ENCODE measurements around the gene C5orf24.

DNA sequence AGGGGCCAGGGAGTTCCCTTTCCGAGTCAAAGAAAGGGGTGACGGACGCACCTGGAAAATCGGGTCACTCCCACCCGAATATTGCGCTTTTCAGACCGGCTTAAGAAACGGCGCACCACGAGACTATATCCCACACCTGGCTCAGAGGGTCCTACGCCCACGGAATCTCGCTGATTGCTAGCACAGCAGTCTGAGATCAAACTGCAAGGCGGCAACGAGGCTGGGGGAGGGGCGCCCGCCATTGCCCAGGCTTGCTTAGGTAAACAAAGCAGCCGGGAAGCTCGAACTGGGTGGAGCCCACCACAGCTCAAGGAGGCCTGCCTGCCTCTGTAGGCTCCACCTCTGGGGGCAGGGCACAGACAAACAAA, 28.9 kb downstream of the FSTL4 start:
- RRBS = no CpG with 5 or more reads among the region's 19 CpGs

DNA sequence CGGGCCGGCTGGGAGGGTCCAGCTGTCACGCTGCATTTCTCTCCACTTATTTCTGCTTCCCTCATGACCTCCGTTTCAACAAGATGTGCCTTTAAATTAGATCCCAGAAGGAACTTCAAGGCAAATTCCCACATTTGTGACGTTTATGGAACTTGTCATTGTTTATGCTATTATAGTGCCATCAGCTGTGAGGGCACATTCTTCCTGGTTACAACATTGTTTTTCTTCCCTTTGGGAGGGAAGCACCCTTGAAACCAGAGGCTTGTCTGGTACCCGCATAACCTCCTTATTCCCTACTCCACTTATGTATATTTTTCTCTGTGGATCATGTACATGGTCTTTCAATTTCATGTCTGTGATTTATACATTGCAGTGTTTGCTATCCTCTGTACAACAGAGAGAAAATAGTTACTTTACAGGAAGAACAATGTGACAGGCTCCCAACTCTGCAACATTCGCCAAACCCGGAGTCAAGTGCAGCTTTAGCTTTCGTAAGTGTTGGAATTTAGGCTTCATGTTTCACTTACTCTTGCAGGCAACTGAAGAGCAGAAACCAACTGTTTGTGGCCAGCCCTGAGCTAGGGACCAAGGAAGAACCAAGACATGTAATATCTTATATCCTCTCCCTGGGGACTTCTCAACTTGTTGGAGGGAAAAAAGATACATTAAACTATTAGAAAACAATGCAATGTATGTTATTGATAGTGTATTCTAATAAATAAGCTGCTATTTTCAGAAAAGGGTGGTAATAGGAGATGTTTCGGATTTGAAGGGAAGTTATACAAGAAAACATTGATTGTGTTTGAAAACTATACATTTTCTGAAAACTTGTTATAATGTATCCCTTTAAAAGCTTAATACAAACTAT, 148.0 kb downstream of the C5orf15 start:
- RRBS = no CpG with 5 or more reads among the region's 10 CpGs

- RRBS = no CpG with 5 or more reads among the region's 13 CpGs
These were observed 38.2 kb downstream of the C5orf15 start for GRCh38 chr5:133930102-133930806.

- RRBS = no CpG with 5 or more reads among the region's 2 CpGs
These were observed 5.6 kb downstream of the C5orf15 start for GRCh38 chr5:133962460-133963576.

GRCh38 chr5:133980281-133980969, 12.0 kb upstream of the C5orf15 start:
- RRBS = no CpG with 5 or more reads among the region's 8 CpGs

DNA sequence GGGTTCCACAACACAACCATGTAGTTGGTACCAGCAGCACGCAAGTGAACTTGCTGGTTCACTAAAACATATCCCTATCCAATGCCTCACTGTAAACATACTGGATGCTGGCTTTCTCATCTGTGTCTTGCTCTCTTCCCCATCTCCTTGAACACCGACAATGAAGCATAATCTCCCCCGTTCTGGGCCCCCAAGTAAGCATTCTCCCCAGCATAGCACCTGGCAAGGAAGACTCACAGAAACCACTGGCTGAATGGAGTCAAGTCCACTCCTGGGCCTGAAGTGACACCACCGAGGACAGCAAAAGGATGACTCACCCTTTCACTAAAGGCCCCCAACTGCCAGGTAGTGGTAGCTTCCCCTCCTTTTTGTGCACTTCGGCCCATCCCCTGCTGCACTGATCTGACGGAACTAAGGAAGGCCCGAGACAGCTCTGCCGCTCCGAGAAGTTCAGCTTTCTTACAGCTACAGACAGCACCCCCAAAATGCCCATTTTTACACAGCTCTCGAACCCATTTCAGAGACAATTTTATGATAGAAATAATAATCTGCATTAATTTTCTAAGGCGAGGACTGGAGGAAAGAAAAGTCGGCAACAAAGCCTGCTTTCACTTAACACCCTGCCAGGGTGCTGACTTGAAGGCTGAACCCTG, 9.4 kb downstream of the VDAC1 start:
- RRBS = no CpG with 5 or more reads among the region's 12 CpGs

DNA sequence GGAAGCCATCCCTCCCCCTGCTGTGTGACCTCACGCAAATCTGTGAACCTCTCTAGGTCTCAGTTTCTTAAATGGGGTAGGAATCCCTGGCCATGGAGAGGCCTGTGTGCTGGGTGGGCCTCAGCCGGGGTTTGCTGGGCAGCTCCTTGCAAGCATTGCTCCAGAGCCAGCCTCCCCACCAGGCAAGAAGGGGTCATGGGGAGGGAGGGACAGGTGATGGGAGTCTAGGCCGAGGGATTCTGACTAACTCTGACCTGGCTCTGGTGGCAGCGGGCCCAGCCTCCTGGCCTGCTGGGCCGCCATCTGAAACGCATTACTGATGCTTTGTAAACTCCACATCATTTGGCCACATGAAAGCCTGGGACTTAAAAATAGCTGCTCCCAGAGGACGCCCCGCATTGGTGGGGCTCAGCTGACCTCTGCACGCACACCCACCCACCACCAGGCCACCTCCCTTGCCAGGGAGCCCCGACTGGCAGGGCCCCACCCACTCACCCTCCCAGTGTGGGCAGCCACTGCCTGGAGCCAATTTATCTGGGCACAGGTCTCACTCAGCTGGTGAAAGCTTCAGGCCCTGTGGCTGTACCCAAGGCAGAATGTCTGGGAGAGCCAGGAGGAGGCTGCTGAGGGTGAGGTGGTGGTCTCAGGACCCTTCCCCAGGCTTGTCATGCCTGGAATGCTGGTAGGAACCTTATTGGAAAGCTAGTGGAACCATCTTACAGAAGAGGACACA, 10.6 kb downstream of the TCF7 start:
- RRBS = no CpG with 5 or more reads among the region's 10 CpGs

DNA sequence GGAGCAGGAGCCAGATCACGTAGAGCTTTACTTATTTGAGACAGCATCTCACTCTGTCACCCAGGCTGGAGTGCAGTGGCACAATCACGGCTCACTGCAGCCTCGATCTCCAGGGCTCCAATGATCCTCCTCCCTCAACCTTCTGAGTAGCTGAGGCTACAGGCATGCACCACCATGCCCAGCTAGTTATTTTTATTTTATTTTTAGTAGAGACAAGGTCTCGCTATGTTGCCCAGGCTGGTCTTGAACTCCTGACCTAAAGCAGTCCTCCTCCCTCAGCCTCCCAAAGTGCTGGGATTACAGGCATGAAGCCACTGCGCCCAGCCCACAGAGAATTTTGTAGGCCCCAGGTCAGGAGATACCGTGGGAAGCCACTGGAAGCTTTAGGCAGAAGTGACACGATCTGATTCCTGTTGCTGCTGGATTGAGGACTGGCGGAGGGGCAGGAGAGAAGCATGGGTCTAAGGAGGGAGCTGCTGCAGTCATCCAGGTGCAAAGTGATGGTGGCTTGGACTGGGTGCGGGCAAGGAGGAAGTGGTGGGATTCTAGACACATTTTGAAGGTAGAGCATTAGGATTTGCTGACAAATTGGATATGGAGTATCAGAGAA, 20.6 kb downstream of the TCF7 start:
- RRBS = no CpG with 5 or more reads among the region's 9 CpGs

GRCh38 chr5:134139678-134140027, 25.2 kb downstream of the TCF7 start:
- RRBS = no CpG with 5 or more reads among the region's 6 CpGs

DNA sequence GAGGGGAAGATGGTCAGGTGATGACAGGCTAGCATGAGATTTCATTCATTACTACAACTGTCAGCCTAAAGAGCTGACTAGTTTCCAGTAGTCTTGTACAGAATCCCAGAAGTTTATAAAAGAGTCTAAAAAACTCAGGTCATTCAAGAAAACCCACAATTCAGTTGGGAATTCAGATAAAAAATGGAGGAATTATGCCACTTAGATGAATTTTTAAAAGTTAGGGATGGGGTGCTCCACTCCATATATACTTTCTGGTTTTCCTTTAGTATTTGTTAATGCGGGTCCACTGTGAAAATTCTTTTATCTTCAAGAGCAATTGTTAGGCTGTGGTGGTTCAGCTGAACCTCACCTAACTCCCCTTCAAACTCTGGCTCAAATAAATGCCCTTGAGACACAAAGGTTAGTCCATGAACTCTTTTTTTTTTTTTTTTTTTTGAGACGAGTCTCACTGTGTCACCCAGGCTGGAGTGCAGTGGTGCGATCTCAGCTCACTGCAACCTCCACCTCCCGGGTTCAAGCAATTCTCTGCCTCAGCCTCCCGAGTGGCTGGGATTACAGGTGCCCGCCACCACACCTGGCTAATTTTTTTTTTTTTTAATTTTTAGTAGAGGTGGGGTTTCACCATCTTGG, 13.2 kb upstream of the SKP1 start:
- RRBS = no CpG with 5 or more reads among the region's 6 CpGs

- RRBS = under 1% methylated on average over 9 of the region's 40 CpGs
These were observed 755 bp downstream of the PPP2CA start for GRCh38 chr5:134224927-134225708.

- RRBS = no CpG with 5 or more reads among the region's 6 CpGs
These were observed 3.1 kb downstream of the UBE2B start for GRCh38 chr5:134374186-134375082.

DNA sequence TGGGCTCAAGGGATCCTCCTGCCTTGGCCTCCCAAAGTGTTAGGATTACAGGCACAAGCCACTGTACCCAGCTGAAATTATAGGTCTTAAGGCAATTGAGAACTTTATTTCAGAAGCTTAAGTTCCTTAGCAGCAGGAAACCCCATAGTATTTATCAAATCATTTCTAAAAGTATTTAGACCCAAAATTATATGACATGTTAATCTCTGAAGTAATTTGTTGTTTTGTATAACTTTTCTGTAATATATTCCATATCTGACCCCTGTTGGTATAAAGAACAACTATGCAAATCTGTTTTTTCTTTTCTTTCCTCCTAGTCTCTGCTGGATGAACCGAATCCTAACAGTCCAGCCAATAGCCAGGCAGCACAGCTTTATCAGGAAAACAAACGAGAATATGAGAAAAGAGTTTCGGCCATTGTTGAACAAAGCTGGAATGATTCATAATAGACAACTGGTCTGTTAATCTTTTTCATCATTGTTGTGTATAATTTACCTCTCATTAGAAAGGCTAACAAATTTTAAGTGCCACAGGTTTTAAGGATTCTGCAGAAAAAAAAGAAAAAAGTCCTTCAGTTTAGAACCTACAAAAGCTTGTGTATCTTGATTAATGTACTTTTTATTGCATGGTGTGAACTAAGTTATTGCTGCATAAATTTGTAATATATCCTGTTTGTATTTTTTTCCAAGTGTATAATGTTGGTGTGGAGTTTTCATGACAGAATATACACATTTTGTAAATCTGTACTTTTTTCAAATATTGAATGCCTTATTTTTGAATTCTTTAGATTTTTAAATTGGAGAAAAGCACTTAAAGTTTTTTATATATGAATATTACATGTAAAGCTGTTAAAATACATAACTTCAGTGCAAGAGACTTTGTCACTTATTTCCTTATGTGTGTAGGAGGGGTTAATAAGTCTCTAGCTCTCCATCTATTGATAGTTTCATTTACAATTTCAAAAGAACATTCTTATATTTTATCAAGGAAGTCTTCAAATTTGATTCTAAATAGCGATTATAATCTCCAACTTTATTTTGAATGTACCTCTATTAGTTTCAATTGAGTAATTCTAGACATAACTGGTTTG, 18.9 kb downstream of the UBE2B start:
- RRBS = no CpG with 5 or more reads among the region's 4 CpGs

DNA sequence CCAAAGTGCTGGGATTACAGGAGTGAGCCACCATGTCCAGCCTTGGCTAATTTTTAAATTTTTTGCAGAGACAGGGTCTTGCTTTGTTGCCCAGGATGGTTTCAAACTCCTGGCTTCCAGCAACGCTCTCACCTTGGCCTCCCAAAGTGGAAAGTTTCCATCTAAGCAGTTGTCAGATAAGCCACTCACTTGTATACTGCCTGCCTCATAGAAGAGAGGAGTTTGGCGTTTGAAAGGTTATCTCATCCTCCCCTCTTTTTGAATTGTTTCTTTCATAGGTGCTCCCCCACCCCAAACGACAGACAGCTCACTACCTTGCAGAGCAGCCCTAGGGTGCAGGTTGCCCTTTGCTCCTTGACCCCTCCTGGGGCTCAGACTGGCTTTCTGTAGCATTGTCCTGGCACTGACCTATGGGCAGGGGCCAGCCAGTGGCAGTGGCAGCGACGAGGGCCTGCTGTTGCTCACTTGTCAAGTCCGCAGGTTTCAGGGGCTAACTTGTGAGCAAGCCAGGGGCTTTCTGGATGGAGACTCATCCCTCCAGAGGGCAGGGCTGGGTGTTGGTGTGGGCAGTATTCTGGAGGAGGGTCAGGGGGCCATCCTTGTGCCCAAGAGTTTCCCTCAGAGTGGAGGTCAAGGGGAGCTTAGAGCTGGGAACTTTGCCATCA, 53.2 kb upstream of the CDKN2AIPNL start:
- RRBS = no CpG with 5 or more reads among the region's 6 CpGs

DNA sequence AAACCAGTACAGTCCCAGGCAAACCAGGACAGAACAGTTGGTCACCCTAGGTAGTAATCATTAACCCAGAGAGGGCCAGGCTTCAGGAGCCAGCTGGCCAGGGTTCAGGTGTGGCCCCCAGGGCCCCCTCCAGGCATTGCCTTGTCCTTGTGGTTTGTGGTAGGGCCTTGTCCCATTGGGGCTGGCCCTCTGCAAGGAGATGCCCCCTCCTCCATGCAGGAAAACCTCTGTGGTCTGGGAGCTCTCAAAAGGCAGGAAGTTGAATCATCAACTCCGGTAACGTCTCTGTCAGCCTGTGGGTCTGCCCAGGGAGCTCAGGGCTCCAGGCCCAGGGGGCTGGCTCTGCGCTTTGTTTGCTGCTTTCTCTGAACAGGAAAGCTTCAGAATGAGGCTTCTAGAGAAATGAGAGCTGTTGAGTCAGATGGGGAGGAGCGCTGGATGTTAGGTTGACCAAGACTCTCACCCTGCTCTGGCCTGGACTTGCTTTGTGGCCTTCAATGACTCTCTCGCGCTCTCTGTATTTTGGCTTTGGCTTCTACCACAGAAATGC, 22.2 kb upstream of the JADE2 start:
- RRBS = no CpG with 5 or more reads among the region's 6 CpGs

- RRBS = no CpG with 5 or more reads among the region's 17 CpGs
These were observed 35.0 kb downstream of the JADE2 start for GRCh38 chr5:134560387-134561048.

GRCh38 chr5:134566130-134566618, 40.7 kb downstream of the JADE2 start:
- RRBS = no CpG with 5 or more reads among the region's 24 CpGs

DNA sequence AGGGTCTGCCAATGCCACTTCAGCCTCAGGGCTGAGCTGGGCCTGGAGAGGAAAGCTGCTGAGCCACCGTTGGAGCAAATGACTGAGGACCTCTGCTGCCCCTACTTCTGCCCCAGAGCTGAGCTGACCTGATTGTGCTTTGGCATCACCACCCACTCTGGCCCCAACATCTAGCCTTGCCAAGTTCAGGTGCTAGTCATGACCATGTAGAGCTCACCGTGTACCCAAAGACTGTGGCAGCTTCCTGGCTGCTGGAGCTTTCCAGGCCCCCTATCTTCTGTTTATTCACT, 49.0 kb downstream of the JADE2 start:
- RRBS = no CpG with 5 or more reads among the region's 2 CpGs

GRCh38 chr5:134845531-134846600, at the start of gene C5orf24:
TSS of gene C5orf24 (plus strand) at chr5:134845968.
- RRBS = 4% methylated on average over 16 of the region's 94 CpGs

DNA sequence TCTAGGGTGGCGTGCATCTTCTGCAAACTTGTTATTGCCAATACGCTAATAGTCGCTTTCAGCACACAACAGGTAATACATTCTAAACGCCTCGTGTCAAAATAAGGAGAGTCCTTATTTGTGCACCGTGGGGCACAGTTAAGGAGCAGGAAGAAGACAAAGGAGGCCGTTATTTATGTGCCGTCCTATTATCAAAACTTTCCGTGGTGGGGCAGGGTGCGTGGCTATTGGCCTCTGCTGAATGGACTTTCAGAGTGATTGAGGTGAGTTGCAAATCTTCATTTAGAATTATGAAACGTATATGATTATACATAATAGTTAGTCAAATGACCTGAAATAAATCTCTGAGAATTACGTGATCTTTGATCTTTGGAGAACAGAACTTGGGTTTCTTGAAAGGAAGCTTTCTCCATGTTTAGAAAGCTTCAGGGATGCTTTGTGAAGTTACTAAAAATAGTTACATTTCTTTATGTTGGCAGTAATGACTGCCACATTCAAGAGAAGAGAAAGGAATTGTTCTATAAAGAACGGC, 899 bp downstream of the C5orf24 start:
- RRBS = no CpG with 5 or more reads among the region's 13 CpGs